Sciatic nerve (tissue), 1 donor: ENCODE data around the genes CD164 and SMPD2.

DNA sequence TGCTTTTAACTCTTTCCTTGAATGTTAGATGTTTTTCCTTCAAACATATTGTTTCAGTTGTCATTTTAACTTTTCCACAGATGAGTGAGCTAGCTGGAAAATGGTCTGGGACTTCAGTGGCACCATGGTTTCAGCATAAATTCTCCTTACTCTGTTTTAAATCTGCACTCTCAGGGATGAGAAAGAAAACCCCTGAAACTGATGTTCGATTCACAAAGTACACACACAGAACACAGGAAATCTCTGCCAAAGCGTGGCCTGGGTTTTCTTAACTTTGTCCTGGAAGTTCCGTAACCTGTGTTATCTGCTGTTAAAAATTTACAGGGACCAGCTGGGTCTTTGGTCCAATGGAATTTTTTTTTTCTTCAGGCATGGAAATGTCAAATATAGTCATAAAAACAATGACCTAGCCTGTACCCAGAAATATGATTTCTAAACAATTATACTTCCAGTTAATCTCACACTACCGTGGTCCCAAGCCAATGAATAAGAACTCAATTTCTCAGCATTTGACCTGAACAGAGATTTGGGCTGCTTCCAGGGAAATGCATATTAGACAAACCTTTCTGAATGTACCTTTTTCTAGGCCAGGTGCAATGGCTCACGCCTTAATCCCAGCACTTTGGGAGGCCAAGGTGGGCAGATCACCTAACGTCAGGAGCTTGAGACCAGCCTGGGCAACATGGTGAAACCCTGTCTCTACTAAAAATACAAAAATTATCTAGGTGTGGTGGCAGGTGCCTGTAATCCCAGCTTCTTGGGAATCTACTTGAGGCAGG is 7.2 kb downstream of the SCML4 start:
- PRO-cap = no peak

DNA sequence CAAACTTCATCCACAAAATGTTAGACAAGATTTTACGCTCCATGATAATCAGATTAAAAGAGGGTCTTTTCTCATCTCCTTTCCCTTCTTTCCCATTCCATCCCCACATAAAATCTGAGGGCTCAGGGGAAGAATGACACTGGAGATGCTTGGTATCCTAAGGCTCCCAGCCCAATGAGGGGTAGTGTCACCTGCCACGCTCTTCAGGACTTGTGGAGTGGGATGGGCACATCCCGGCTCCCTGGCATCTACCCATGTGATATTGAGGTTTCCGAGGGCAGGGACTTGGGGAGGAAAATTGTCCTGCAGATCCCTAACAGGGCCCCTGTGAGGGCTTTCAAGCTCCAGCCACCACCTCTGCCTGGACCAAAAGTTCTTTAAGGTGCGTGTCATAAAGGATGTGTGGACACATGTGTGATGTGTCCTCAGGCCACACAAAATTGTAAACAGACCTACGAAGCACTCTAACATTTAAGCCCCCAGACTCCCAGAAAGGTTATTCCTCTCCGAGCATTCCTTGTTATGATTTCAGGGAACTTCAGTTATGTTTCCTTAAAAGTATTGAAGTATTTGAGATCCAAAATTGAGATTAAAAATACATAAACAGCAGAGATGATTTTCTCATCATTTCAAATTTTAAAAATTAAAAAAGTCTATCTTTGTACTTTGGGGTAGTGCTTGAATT is 2.5 kb downstream of the SCML4 start:
- PRO-cap = no peak

GRCh38 chr6:107897549-107897874 is 60.5 kb downstream of the SEC63 start:
- PRO-cap = no peak

GRCh38 chr6:107939063-107939428 is 19.0 kb downstream of the SEC63 start:
- PRO-cap = no peak

GRCh38 chr6:108002753-108003435 is 44.9 kb upstream of the SEC63 start:
- PRO-cap = no peak

DNA sequence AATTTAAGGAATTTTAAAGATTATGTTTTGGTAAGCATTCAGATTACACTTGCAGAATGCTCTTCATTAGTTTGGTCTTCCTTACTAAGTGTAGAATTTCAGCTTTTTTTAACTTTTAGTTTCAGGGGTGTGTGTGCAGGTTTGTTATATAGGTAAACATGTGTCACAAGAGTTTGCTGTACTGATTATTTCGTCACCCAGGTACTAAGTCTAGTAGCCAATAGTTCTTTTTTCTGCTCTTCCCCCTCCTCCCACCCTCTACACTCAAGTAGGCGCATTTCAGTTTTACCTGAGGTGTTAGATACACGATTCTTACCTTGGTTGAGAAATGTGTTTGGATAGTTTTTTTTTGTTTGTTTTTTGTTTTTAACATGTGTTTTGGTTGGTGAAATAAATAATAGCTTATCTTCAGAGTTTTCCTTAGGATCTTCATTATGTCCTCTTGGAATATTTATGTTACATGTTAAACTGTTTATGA is 68.3 kb downstream of the AFG1L start:
- PRO-cap = no peak

- PRO-cap = no peak
Observed at GRCh38 chr6:108585912-108586292, 25.2 kb downstream of the FOXO3 start.

- PRO-cap = no peak
Observed at GRCh38 chr6:108732620-108732911, 115.7 kb upstream of the ARMC2 start.

DNA sequence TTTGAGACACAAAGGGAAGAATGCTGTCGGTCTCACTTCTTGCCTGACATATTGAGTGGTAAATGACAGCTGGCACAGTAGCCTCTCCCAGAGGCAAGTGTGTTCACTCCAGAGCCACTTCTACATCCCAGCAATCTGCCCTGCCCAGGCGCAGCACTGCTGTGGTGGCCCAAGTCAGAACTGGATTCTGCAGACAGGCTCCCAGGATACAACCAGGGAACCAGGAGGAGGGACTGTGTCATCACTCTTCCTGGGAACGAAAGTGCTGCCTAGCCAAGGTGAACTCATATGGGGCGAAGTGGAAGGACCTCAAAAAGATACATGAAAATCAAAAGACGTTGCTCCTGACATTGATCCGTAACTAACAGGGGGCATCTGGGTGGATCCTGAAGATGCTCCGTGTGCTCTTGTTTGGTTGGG is 103.2 kb upstream of the ARMC2 start:
- PRO-cap = no peak

- PRO-cap = no peak
Observed at GRCh38 chr6:108920762-108921056, 72.5 kb downstream of the ARMC2 start.

GRCh38 chr6:109059532-109060350 is 34.9 kb downstream of the SESN1 start:
- PRO-cap = no peak

DNA sequence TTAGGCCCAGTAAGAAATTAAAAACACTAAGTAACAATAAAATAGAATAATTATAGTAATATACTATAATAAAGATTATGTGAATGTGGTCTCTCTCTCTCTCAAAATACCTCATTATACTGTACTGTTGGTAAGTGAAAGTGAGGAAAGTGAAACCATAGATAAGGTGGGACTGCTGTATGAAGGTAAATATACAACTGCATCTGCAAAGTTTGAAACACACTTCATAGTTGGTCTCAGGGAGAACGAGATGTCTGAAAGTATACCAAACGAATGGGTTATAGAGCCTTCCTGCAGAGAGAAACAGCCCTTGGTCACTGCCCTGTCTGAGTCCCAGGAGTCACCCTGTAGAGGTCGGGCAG is 31.9 kb downstream of the SESN1 start:
- PRO-cap = no peak

DNA sequence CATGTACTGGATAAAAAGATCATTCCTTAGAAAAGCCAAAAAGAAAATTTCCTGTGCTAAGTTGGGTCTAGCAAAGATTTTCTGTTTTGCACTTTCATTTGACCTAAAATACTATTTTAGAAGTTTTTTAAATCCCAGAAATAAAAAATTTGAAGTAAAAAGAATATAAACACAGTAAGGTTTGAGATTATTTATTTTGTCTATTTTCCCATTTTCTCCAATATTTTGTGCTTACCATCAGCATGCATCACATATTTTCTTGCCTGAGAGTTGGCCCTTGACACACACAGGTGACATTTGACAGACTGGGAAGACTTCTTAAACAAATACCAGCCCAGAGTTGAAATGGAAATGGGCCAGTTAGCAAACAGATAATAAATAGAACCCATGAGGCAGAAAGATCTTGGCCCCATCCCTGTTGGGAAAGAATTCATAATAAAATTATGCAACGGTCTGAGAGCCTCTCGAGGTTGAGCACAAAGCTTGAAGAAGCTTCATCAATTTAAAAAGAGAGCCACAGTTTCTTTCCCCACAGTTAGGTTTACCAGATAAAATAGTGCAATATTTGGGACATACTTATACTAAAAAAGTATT is 130.1 kb downstream of the CD164 start:
- PRO-cap = no peak

DNA sequence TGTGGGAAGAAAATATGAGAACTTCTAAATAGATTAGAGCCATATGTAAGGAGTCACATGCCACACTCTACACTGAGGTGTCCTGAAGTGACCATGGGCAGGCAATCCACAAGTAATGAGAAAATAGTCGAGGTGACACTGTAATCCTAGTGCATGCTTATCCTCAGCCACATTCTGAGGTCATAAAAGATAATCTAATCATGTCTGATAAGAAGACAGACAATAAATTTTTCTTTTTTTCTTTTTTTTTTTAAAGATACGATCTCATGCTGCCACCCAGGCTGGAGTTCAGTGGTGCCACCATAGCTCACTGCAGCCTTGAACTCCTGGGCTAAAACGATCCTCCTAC is 62.2 kb downstream of the CD164 start:
- PRO-cap = no peak

DNA sequence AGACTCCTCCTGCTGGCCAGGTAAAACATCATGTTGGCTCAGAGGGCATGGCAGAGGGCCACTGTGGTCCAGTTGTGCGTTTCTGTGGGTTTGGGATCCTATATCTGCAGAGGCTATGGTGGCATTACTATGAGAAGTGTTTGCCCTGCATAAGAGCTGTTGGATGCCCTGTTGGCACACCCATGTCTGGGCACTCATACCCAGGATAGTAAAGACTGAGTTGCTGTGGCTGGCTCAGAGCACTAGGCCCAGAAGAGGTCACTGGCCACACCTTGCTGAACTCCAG is 49.7 kb downstream of the CD164 start:
- PRO-cap = no peak

- PRO-cap = bidirectional peak, plus-strand start at chr6:109382239, minus-strand start at chr6:109382123; bidirectional peak, plus-strand start at chr6:109382587, minus-strand start at chr6:109382467
Observed at GRCh38 chr6:109382011-109382697, at the start of gene CD164. Gene CD164, minus strand, starts transcription at chr6:109382467.

DNA sequence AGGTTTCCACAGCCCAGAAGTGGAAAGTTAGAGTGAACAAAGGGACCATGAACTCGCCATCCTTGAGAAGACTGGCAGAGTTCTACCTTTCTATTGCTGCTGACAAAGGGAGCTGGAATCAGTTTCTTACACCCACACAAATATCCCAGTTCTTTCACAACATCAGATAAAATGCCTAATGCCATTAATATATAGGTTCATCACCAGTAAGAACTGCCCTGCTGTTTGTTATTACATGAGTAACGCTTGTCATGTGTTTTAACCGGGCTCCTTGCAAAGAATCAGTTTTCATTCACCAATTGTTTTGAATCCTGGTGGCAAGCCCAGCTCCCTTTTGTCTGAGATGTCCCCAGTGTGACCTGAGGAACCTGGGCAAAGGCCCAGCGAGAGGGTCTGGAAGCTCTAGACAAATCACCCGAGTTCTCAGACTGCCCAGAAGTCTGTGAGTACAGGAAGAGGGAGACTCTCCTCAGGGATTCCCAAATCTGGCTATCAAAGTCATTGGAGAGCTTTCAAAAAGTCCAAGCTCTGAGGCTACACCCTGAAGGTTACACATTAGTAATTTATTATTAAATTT is 7.5 kb upstream of the CD164 start:
- PRO-cap = no peak

GRCh38 chr6:109440275-109441214 is at the start of gene SMPD2:
Gene SMPD2, plus strand, starts transcription at chr6:109440724.
- PRO-cap = bidirectional peak, plus-strand start at chr6:109440301, minus-strand start at chr6:109440201; bidirectional peak, plus-strand start at chr6:109440736, minus-strand start at chr6:109440610

GRCh38 chr6:109441215-109441671 is 719 bp downstream of the SMPD2 start:
- PRO-cap = bidirectional peak, plus-strand start at chr6:109441361, minus-strand start at chr6:109441345; unidirectional peak, minus-strand start at chr6:109441416

- PRO-cap = no peak
Observed at GRCh38 chr6:109691439-109691792, 320 bp downstream of the FIG4 start.